SJCRH30 (cell line): ENCODE measurements around the genes SFSWAP and MMP17.

DNA sequence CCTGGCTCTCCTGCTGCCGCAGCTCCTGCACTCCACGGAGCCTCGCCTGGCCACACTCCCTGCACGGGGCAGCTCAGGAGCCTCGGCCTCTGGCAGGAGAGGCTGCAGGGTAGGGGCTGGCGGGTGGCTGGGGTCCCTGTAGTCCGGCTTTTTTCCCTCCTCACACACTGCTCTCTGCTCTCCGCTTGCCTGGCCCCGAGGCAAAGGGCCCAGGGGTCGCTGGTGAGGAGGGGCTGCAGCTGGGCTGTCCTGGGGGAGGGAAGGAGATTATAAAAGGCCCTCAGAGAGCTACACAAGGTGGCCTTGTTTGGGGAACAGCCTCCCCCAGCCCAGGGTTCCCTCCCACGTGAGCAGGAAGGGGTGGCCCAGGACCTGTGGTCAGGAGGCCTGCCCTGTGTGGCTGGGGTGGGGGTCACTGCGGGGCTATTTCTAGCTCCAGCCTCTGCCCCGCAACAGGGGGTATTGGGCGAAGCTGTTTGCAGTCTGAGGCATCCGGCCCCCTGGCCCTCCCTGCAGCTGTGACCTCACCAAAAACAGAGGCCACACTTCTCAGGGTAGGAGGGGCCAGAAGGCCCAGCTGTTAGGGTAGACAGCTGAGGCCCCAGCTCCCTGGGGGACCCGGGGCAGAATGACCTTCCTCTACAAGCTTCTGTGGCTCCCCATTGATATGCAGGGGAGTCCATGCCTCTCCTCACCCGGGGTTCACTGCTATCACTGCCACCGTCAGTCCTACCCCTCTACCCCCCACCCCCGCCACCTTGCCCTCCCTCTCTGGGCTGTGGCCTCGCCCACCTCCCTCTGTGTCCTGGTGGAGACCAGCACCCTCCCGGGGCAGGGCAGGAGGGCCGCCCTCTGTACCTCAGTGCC lies 88.8 kb upstream of the SFSWAP start:
- RAMPAGE, long total RNA: no peak

- RAMPAGE, long total RNA: no peak
Measured at GRCh38 chr12:131682017-131682491, 28.8 kb upstream of the SFSWAP start.

GRCh38 chr12:131710406-131710937 lies 418 bp upstream of the SFSWAP start:
- RAMPAGE, long total RNA: no peak

DNA sequence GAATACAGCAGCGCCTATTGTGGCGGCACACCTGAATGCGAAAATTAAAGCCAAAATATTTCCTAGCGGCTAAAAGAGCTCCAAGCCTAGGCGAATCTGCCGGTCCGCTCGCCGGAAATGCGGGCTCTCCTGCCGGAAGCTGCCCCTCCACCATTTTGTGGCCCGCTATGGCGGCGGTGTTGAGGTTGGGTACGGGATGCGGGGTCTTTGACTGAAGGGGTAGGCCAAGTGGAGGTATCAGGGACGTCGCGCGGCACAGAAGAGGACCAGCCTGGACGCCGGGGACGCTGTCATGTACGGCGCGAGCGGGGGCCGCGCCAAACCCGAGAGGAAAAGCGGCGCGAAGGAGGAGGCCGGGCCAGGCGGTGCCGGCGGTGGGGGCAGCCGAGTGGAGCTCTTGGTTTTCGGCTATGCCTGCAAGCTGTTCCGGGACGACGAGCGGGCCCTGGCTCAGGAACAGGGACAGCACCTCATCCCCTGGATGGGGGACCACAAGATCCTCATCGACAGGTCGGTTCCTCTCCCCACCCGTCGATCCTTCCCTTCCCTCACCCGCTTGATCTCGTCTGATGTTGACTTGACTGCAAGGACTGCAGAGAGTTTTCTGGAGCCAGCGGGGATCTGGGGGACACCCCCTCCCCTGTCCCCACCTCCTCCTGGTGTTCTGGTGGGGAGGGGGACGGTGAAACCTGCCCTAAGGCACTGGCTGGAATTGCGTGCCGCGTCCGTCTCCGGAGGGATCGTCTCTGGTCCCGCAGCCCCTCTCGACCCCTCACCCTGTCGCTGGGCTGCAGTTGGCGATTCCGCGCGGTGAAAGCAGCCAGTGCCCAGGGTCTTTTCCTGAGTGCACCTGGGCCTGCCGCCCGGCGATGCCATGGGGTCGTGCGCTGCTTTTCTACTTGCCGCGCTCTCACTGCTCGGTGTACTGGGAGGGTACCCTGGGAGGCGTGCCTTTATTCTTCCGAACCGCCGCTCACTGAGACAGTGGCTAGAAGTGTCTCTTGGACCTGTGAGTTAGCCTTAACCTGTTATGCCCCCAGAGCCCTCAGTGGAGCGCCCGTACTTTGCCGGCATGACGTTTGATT lies at the start of gene SFSWAP:
SFSWAP (plus strand) TSS at position 153 of the 1,085 bp plus-strand sequence.
- RAMPAGE, long total RNA: no peak

DNA sequence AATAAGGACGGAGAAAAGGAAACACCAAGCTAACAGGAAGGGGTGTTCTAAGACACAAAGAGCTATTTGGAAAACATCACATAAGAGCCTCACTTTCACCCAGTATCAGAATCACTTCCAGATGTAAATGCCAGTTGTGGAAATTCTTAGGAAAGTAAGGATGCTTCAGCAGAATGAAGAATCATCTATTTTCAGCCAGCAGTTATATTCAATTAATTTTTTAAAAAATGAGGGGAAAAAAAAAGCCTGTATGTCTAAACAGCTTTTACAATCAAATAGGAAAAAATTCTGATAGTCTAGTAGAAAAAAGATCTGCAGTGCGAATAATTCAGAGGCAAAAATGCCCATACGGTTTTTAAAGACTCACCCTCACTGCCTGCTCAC lies 25.3 kb downstream of the SFSWAP start:
- RAMPAGE, long total RNA: no peak

GRCh38 chr12:131745745-131746407 lies 35.0 kb downstream of the SFSWAP start:
- RAMPAGE, long total RNA: no peak

- RAMPAGE, long total RNA: no peak
Measured at GRCh38 chr12:131789505-131790162, 38.6 kb upstream of the MMP17 start.

DNA sequence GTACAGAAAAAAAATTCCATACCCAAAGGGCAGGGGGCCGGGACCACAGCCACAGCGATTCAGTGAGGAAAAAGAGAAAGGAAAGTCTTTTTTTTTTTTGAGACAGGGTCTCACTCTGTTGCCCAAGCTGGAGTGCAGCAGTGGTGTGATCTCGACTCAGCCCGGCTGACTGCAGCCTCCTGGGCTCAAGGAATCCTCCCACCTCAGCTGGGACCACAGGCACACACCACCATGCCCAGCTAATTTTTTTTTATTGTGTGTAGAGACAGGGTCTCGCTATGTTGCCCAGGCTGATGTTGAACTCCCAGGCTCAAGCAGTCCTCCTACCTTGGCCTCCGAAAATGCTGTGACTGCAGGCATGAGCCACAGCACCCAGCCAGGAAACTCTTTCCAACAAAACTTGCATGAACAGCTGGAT lies 35.2 kb upstream of the MMP17 start:
- RAMPAGE, long total RNA: no peak

- RAMPAGE, long total RNA: no peak
Measured at GRCh38 chr12:131827947-131828484, at the start of gene MMP17. MMP17 (plus strand) TSS chr12:131828393.

DNA sequence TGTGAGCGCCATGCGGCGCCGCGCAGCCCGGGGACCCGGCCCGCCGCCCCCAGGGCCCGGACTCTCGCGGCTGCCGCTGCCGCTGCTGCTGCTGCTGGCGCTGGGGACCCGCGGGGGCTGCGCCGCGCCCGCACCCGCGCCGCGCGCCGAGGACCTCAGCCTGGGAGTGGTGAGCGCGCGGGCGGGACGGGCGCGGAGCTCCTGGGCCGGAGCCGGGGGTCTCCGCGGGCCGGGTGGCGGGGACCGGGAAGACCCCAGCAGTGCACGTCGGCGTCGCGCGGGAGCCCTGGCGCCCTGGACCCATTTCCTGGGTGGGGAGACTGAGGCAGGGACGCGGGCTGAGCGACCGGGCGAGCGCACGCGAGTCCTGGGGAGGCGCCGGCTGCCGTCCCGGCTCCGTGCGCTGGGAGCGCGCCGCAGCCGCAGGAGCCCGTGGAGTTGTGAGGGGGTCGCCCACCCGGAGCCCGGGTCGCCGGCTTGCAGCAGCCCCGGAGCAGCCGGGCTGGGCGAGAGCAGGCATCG lies 353 bp downstream of the MMP17 start:
- RAMPAGE, long total RNA: no peak

DNA sequence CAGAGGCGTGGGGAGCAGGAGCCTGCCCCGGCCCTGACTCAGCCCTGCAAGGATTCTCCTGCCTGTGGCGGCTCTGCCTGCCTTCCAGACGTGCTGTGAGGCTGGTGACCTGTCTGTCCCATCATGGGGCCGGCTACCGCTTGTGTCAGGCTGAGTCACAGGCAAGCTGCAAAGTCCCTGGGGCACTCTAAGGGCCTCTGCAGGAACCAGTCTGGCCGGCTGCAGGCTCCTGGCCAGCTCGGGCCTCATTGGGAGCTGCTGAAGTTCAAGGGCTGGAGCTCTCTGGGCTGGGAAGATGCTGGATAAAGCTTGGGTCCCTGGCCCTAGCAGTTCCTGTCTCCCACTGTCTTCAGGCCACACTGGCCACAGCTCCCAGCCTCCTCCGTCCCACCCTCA lies 22.2 kb upstream of the ULK1 start:
- RAMPAGE, long total RNA: no peak

DNA sequence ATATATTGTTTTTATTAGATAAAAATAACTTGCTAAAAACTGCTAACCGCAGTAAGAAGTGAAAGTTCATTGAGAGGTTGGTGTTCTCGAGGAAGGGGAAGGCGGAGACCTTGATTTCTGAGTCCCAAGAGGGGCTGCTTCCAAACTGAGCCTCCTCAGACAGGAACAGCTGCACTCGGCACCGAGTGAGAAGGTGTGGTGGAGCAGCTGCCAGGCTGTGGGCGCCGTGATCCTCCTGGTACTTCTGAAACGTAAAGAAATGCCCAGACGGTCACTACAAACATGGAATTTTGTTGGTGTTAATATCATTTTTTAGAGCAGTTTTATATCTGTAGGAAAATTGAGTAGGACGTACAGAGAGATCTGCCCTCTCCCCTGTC lies 4.6 kb upstream of the PUS1 start:
- RAMPAGE, long total RNA: no peak

DNA sequence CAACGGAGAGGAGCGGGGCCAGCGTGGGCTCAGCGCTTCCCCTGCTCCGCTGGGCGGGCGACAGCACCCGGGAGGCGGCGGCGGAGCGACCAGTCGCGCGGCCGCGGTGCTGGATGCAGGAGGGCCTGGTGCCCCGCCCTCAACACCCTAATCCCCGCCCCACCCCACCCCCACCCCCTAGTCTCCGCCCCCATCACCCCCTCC lies 212 bp upstream of the PUS1 start:
- RAMPAGE, long total RNA: no peak

- RAMPAGE, long total RNA: no peak
Measured at GRCh38 chr12:131941371-131941929, 8.3 kb upstream of the EP400 start.

DNA sequence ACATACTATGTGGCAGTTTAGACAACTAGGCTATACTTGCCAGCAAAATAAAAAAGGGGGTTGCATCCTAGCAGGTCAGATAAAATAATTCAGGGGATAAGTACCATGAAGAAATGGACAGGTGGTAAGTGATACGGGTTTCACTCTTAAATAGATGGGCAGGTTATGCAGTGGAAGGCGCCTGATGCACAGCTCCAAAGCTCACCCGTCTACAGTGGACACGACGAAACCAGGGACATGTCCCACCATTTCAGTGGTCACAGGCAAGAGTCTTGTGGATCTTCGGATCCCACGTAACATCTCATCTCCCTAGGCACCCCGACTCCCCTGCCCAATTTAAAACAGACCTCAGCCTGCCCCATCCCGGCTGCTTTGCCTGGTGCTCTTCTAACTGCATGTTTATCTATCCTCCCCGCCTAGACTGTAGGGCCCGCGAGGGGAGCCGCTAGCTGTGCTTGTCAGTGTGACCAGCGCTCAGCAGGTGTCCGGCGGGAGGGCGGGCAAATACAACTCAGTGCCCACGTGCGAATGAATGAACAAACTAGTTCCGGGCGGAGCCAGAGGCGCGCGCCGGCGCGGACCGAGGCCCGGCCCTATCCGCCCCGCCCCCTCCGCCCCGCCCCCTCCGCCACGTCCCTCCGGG lies 60.4 kb downstream of the DDX51 start:
- RAMPAGE, long total RNA: no peak

GRCh38 chr12:132145958-132146915 lies 2.0 kb downstream of the NOC4L start:
- RAMPAGE, long total RNA: no peak

DNA sequence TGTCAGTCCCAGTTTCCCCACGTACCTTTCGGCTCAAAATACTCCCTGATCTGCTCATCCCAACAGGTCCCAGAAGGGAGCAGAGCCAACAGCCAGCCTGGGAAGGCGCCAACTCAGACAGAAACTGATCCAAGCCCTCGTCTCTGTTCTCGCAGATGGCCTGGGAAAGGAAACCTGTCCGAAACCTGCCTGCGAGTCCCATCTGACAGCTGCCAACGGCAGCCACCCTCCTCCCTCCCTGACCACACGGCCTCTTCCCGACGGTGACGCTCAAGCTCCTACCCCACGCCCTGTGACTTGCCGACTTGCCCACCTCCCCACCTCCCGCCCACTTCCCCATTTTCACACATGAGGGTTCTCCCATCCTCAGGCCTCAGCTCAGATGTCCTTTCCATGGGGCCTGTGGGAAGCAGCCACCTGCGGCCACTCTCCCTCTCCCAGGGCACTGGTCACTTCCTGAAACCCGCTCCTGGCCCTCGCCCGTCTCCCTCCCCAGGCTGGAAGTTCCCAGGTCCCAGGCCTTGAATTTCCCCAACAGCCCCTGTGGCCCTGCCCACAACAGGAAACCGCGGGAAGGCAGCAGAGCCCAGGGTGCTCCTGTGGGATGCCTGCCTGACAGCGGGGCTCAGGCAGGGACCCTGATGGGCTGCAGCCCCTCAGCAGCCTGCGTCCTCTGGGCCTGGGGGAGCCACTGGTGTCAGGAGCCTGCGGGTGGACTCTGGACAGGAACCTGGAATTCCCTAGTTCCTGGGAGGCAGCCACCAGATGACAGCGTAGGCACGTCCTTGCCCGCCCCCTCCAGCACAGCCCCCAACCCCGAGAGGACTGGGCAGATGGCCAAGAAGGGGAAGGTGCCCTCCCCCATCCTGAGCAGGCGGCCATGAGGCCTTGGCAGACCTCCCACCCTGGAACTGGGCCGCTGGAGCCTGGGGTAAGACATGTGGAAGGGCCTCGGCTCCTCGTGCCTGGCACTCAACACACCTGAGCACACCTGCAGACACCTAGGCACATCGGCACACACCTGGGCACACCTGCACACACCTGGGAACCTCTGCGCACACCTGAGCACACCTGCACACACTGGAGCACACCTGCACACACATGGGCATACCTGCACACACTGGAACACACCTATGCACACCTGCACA lies 60.6 kb upstream of the FBRSL1 start:
- RAMPAGE, long total RNA: no peak

- RAMPAGE, long total RNA: no peak
Measured at GRCh38 chr12:132467993-132468296, 22.0 kb upstream of the FBRSL1 start.

DNA sequence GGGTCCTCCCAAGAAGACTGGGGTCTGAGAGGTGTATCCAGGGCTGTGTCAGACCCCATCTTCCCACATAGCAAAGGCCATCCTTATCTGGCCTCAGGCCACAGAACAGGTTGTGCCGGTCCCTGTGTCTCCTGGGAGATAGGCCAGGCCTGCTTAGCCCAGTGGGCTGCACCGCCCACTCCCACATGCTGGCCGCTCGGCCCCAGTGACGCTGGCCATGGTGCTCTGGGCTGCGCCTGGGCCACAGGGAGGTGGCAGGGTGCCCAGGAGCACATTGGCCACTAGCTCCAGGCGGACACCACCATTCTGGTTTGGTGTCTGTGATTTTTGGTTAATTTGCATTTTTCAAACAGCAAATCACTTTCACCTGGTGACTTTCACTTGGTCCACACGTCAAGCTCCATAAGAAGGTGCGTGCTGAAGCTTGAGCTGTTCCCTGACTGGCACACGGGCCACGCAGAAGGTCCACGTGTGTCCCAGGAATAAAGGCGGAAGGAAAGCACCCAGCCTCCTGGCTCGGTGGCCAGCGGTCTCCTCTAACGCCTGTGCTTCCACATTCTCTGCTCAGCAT lies 4.5 kb downstream of the FBRSL1 start:
- RAMPAGE, long total RNA: no peak

- RAMPAGE, long total RNA: no peak
Measured at GRCh38 chr12:132510524-132511045, 20.6 kb downstream of the FBRSL1 start.